ENCODE results near the genes GAS2L2, TAF15 and TBC1D3G.

- RRBS = no CpG with 5 or more reads among the region's 6 CpGs
These were observed 14.2 kb upstream of the RASL10B start for GRCh38 chr17:35716909-35717985.

- RRBS = no CpG with 5 or more reads among the region's 28 CpGs
These were observed at the start of gene GAS2L2 for GRCh38 chr17:35752457-35753417. GAS2L2 (minus strand) TSS chr17:35753239.

DNA sequence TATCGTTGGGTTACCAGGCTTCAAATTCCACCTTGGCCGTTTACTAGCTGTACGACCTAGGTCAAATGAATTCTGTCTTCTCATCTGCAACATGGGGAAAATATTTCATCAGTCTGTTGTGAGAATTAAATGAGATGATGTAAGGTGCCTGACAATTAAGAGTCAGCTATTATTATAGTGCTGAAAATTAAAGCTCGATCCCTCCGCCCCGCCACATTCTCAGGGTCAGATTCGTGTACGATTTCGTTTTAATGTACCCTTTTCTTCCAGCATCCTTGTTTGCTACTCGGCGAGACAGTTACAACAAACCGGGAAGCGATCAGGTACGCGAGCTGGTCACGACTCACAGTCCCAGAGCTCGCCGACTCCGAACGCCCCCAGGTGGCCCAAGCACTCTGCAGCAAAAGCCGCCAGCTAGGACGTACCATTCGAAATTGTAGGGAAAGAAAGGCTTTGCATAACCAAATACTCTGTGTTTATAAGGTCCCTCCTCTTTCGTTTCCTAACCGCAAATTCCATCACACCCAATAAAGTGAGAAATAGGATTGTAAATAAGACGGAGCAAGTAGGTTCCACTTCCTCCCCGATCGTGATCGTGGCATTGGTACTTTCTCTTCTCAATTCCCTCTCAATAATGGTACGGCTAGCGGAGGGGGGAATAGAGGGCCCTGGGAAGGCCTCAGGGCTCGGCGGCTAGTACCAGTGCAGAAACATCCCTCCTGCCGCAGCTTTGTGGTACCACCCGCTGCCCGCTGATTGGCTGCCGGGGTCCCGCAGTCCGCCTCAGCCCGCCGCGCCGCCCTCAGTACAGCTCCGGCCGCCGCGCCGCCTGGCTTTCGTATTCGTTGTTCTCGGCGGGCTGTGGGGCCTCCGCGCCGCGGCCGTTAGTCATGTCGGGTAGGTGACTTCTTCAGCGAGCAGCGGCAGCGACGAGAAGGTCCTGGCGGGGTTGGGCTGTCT, at the start of gene TAF15:
TAF15 (plus strand) TSS at position 805 of the 960 bp plus-strand sequence.
- RRBS = no CpG with 5 or more reads among the region's 63 CpGs

DNA sequence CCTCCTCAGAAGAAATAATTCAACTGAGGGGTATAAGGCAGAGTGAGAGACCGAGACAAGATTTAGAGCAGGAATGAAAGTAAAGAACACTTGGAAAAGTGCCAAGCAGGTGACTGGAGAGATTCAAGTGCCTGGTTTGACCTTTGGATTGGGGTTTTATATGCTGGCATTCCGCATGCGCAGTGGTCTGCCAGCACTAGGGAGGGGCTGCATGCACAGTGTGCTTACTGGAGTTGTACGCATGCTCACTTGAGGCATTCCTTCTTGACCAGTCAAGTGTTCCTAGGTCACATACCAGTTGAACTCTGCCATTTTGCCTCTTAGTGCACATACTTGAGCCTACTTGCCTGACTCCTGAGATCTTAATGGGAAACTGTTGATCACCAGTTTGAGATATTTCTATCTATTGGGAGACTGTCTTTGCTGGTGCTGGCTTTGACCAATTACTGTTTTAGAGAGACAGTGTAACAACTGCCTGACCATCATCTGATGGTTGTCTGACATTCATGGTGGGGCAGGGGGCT, 692 bp upstream of the CCL15 start:
- RRBS = no CpG with 5 or more reads among the region's 4 CpGs

- RRBS = no CpG with 5 or more reads among the region's 6 CpGs
These were observed 24.3 kb downstream of the CCL4 start for GRCh38 chr17:36127882-36128350.

- RRBS = no CpG with 5 or more reads among the region's 13 CpGs
These were observed 10.5 kb downstream of the TBC1D3B start for GRCh38 chr17:36165956-36166343.

GRCh38 chr17:36196446-36196691, 189 bp downstream of the CCL3L3 start:
- RRBS = no CpG with 5 or more reads among the region's 4 CpGs

GRCh38 chr17:36323638-36323955, at the start of gene TBC1D3G:
TBC1D3G (plus strand) TSS chr17:36323884.
- RRBS = no CpG with 5 or more reads among the region's 8 CpGs

DNA sequence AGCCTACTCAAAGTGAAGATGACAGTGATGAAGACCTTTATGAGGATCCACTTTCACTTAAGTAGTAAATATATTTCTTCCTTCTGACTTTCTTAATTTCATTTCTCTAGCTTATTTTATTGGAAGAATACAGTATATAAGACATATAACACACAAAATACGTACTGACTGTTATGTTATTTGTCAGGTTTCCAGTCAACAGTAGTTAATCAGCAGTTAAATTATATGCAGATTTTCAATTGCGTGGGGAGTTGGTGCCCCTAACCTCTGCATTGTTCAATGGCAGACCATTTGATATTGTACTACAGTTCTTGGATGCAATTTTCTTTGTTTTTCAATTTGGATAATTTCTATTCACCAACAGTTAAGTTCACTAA, 14.1 kb downstream of the MYO19 start:
- RRBS = no CpG with 5 or more reads among the region's 2 CpGs

DNA sequence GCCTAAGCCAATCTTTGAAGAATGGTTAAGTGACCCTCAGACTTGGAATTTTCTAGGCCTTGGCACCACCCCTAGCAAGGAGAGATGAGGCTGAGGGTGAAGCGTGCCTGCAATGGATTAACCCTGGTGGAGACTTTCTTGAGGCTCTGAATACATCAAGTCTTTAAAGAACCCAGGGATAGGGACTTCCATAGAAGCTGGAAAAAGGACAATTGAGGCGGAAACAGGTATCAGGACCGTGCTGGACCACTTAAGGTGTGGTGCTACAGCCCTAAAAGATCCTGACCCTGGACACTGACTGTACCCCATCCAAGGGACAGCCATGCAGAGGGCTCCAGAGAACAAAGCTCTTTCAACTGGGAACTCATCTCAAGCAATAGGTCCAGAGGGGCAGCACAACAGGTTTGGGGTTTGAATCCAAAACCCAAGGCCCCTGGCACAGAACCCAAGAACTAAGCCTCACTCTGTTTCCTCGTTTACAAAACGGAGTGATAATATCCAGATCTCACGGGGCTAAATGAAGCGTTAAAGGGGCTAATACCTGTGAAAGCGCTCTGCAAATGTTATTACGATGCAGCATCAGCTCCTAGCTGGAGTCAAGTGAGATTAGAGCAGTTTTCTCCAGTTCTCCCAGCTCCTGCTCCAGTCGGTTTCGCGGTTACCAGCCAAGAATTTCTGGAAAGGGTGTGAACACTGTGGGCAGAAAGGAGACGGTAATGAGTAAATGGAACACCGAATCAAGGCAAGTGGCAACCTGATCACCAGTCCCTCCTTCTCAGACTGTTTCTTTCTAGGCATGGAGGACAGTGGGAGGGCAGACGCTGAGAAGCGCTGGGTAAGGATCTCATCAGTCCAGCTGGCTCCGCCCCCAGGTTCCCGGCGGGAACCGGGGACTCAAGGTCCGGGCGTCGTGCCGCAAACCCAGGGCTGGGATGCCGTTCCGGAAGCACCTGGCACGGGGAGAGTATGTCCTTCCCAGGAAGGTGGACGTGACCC, 958 bp downstream of the MYO19 start:
- RRBS = no CpG with 5 or more reads among the region's 28 CpGs

- RRBS = no CpG with 5 or more reads among the region's 49 CpGs
These were observed 664 bp downstream of the PIGW start for GRCh38 chr17:36535315-36535987.

DNA sequence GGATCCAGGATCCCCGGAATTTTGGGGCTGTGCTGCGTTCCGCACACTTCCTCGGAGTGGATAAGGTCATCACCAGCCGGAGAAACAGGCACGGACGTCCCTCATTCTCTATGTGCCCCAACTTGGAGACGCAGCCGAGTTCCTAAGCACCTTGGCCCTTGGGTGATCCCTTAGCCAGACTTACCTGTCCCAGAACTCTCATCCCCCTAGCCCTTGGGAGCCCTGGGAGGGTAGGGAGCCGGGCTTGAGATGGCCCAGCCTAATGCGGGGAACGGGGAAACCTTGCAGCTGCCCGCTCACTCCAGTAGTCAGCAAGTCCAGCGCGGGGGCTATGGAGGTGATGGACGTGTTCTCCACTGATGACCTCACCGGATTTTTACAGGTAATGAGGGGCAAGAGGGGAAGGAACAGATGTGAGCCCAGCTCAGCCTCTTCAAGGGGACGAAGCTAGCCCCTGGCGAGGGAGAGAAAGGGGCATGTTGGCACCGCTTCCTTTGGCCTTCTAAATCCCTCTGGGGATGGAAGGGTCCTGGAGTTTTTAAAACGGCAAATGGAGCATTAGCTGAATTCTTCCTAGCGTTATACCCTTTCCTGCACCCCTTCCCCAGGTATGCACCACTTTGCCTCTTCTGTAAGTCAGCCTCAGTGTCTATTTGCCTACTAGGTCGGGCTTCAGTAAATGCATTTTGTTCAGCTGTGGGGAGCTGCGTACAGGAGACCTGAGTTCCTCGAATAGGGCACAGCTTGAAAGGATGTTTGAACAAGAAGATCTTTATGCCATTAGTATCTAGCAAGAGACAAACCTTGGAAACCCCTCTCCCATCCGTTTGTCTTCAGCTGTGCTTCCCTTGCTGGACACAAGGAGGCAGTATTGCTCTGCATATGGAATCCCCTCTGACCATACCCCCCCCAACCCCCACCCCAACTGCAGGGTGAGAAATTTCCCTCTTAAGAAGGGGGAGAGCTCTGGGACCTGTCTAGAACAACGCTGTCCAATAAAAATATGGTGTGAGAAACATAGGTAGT, 1.2 kb downstream of the MRM1 start:
- RRBS = no CpG with 5 or more reads among the region's 27 CpGs

DNA sequence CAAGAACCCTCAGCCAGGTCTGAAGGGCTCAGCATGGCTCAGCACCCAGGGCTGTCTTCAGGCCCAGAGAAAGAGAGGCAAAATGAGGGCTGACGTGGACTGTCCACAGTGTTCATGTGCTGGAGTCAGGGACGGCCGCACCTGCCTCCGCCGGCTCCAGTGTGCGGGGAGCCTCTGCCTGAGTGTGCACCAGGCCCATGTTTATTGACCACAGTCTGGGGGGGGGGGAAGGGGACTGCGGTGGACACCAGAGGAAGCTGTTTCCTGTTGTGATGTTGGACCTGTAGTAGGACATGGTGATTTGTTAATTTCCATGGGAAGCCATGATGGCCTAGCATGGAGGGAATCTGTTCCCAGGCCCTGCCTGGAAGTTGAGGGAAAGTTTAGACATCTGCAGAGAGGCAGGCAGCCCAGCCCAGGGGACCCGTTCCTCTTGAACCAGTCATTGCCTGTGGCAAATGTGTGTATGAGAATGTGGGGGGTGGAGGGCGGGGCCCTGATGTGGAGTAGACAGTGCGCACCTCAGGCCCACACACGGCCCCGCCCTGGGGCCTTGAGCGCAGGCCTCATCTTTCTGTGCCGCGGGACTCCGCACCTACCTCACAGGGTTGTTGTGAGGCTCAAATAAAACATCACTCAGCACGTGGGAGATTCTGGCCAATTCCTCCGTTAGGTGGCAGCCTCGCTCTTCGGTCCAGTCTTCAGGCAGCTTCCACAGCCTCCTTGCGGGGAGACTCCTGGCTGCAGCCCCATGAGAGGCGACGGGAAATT, 7.1 kb downstream of the MRM1 start:
- RRBS = no CpG with 5 or more reads among the region's 23 CpGs

DNA sequence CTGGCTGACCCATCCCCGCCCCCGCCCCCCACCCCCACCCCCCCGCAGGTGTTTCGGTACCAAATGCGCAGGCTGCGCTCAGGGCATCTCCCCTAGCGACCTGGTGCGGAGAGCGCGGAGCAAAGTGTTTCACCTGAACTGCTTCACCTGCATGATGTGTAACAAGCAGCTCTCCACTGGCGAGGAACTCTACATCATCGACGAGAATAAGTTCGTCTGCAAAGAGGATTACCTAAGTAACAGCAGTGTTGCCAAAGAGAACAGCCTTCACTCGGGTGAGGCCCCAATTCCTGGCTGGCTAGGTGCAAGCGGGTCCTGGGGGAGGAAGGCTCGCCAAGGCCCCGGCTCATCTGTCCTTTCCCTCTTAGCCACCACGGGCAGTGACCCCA, 3.0 kb downstream of the LHX1 start:
- RRBS = no CpG with 5 or more reads among the region's 19 CpGs

- RRBS = no CpG with 5 or more reads among the region's 15 CpGs
These were observed 118.8 kb downstream of the AATF start for GRCh38 chr17:37067423-37068091.

- RRBS = no CpG with 5 or more reads among the region's 3 CpGs
These were observed 139.6 kb downstream of the AATF start for GRCh38 chr17:37088350-37088817.

DNA sequence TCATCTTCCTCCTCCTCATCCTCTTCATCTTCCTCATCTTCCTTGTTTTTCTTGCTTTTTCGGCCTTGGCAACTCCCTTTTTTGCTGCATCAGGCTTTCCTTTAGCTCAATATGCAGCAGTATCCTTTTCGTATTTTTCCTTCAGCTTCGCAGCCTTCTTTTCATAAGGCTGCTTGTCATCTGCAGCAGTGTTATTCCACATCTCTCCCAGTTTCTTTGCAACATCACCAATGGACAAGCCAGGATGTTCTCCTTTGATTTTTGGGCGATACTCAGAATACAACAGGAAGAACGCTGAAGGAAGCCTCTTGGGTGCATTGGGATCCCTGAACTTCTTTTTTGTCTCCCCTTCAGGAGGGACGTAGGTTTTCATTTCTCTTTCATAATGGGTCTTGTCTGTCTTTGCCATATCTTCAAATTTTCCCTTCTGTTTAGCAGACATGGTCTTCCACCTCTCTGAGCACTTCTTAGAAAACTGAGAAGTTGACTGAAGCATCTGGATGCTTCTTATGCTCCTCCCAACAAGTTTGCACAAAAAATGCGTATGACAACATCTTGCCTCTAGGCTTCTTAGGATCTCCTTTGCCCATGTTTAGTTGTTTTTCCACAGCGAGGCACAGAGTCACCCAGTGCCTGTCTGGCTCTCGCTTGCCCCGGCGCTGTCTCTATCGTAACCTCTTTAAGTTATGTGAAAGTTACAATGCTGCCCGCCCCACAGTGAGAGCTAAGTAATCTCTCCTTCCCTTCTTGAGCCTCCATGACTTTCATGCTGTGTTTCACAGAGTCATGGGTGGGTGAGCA, 195.1 kb downstream of the AATF start:
- RRBS = no CpG with 5 or more reads among the region's 13 CpGs

GRCh38 chr17:37358786-37359819, 16.7 kb upstream of the C17orf78 start:
- RRBS = no CpG with 5 or more reads among the region's 94 CpGs

- RRBS = no CpG with 5 or more reads among the region's 1 CpG
These were observed 6.0 kb downstream of the ACACA start for GRCh38 chr17:37400692-37401065.

- RRBS = no CpG with 5 or more reads among the region's 9 CpGs
These were observed 56.0 kb downstream of the SYNRG start for GRCh38 chr17:37552763-37553982.

All from amniotic epithelial cell (primary cell).